ENCODE measurements around a stretch of chr3.

DNA sequence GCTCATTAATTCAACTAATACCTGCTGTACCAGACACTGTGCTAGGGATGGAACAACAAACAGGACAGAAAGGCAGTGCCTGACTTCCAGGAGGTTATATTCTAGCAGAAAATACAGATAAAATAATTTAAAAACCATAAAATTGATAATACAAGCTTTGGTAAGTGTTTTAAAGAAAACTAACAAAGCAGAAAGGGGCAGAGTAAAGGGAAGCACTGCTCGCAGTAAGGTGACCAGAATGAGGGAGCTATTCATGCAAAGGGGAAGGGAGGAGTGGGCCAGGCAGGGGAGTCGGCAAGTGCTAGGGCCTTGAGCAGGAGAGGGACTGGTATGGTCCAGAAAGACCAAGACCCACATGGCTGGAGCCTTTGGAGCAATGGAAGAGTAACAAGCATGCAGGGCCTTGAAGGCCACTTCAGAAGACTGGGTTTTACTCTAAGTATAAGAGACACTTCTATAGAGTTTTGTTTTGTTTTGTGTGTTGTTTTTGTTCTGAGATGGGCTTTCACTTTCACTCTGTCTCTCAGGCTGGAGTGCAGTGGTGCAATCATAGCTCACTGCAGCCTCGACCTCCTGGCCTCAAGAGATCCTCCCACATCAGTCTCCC is 41.9 kb downstream of the BFSP2 start:
- PRO-cap: no peak
- RAMPAGE, long total RNA, 3 experiments: no peak in any of the 3 experiments

GRCh38 chr3:133472333-133472748 is 72.5 kb downstream of the BFSP2 start:
- PRO-cap: unidirectional peak, plus-strand start at chr3:133472517
- RAMPAGE, long total RNA, 3 experiments: no peak in any of the 3 experiments

- PRO-cap: no peak
- RAMPAGE, long total RNA, 3 experiments: no peak in any of the 3 experiments
Measured at GRCh38 chr3:133662285-133662781, 592 bp upstream of the TOPBP1 start.

GRCh38 chr3:133675912-133676179 is 14.1 kb upstream of the TOPBP1 start:
- PRO-cap: no peak
- RAMPAGE, long total RNA, 3 experiments: no peak in any of the 3 experiments

- PRO-cap: no peak
- RAMPAGE, long total RNA, 3 experiments: no peak in any of the 3 experiments
Measured at GRCh38 chr3:133824298-133824933, 18.8 kb downstream of the SRPRB start.

GRCh38 chr3:133927435-133928113 is 31.9 kb upstream of the RAB6B start:
- PRO-cap: no peak
- RAMPAGE, long total RNA, 3 experiments: no peak in any of the 3 experiments

DNA sequence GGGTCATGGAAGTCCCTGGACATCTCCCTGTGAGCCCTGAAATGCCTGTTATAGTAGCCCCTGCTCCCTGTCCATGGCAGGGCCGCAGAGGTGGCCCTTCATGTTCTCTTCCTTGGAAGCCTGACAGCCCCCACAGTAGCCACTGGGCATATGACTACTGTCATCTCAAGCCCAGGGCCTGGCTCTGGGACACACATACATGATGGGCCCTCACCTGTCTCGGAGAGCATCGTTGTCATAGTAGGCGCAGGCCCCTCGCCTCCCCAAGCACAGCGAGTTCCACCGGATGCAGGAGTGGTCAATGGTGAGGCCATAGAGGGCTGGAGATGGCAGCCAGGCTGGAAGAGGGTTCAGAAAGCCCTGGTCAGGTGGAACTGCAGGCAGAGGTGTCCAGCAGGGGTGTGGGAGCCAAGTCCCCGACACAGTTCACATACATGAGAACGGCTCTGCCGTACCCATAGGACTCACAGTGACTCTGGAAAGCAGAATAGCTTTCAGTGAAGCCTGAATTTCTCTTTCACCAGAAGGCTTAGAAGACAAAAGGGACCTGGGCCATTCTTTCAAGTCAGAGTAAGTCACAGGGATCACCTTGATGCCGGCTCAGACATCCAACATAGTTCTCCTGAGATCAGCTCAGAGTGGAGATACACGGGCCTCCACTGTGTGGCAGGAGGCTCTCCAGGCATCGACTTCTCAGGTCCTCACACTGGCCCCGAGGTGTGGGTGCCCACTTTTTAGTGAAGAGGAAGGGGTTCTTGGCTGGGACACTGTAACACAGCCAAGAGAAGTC is 40.1 kb upstream of the RAB6B start:
- PRO-cap: no peak
- RAMPAGE, long total RNA, 3 experiments: no peak in any of the 3 experiments

DNA sequence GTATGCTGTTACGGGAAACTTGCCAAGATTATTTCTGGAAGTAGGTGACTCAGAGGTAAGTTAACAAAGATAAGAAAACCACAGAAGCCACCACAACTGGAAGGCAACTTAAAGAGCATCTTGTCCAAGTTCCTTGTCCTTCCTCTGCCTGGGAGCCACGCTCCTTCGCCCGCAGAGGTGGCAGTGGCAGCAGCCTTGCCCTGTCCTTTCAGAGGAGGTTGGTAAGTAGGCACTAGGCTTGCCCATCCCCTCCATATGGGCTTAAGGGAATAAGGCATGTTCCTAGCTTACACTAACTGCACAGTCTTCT is 47.9 kb upstream of the RAB6B start:
- PRO-cap: no peak
- RAMPAGE, long total RNA, 3 experiments: no peak in any of the 3 experiments

GRCh38 chr3:133968202-133969121 is 61.3 kb downstream of the SLCO2A1 start:
- PRO-cap: no peak
- RAMPAGE, long total RNA, 3 experiments: no peak in any of the 3 experiments

GRCh38 chr3:134027376-134028117 is 2.2 kb downstream of the SLCO2A1 start:
- PRO-cap: no peak
- RAMPAGE, long total RNA, 3 experiments: no peak in any of the 3 experiments

DNA sequence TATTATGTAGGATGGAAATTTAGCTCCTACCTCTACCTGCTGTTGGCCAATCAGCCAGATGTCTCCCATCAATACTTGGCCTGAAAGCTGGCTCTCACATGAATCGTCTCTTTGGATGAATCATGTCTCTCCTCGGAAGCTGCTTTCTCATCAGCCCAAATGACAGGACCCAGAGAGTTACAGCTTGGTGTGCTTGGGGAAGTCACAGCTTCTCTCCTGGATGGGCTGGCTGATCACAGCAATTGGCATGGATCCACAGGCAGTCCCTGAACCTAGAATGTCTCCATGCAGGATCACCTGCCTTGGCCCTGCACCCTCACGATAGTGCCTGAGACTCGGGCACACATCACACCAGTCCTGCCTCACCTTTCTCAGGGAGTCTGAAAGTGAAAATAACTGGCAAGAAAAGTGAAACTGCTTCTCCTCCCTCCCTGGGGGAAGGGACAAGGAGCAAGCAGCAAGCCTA is 27.7 kb upstream of the SLCO2A1 start:
- PRO-cap: no peak
- RAMPAGE, long total RNA, 3 experiments: no peak in any of the 3 experiments

DNA sequence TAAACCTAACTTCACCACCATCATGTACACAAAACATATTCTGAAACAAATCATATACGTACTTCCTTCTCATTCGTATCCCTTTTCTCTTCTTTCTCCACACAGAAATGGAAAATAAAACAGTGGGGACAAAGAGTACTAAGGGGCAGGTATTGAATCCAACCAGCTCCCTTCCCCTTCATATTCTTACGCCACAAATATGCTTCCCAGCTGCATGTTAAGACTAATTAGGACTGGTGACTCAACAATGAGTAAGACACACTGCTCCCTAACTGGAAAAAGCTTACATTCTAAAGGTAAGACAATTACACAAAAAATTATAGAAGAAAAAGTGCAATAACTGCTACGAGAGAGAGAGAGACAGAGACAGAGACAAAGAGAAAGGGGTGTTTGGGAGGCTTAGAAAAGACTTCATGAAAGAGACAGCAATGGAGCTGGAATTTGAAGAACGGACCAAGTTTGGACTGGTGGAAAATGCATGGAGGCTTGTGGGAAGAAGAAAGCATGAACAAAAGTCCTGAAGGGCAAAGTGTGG is 49.4 kb downstream of the RYK start:
- PRO-cap: no peak
- RAMPAGE, long total RNA, 3 experiments: no peak in any of the 3 experiments

- PRO-cap: no peak
- RAMPAGE, long total RNA, 3 experiments: no peak in any of the 3 experiments
Measured at GRCh38 chr3:134406178-134406522, 31.9 kb upstream of the AMOTL2 start.

GRCh38 chr3:134809781-134810890 is 15.1 kb downstream of the EPHB1 start:
- PRO-cap: no peak
- RAMPAGE, long total RNA, 3 experiments: no peak in any of the 3 experiments

DNA sequence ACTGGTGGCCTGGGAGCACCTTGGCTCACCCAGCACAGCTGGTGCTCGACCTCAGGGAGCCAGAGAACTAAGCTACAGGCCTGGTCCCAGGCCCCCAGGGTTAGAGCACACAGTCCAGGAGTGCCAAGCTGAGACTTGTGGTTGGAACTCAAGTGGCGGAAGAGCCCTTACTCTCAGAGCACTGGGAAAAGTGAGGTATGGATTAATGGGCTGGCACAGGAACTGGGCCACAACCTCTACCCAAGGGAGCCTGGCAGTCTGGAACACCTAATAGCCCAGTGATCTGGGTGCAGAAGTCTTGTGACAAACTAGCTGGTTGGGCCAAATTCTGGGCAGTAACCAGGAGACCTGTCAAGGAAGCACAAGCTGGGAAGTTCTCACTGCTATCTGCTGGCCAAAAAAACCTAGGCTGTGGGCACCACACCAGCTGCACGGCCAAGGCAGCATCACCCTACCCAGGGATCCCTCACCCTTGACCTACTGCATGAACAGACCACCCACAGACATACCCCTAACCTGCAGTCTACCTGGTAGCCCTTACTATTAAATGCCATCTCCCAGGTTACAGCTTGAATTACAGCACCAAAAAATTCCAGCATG is 79.8 kb downstream of the PPP2R3A start:
- PRO-cap: no peak
- RAMPAGE, long total RNA, 3 experiments: no peak in any of the 3 experiments

- PRO-cap: no peak
- RAMPAGE, long total RNA, 3 experiments: no peak in any of the 3 experiments
Measured at GRCh38 chr3:136126906-136127592, 69.1 kb downstream of the MSL2 start.

DNA sequence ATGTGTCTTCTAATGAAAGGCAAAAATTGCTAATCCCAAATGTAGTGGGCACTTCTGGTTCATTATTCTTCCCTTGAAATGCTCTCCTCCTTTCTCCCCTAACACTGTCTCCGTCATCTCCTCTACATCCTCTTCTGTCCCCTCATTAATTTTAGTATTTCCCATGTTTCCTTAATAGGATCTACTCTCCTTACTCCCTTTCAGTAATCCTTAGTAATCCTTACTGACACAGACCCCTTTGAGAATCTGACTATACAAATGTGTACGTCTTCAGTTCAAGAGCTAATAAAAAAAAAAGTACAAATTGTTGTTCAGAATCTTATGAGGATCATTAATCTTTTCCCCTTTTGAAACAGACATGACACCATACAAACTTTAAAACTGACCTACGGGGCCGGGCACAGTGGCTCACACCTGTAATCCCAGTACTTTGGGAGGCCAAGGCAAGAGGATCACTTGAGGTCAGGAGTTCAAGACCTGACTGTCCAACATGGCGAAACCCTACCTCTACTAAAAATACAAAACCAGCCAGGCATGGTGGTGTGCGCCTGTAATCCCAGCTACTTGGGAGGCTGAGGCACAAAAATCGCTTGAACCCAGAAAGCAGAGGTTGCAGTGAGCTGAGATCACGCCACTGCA is 23.5 kb downstream of the MSL2 start:
- PRO-cap: no peak
- RAMPAGE, long total RNA, 3 experiments: no peak in any of the 3 experiments

GRCh38 chr3:136434796-136435183 is 184.7 kb downstream of the PCCB start:
- PRO-cap: no peak
- RAMPAGE, long total RNA, 3 experiments: no peak in any of the 3 experiments

DNA sequence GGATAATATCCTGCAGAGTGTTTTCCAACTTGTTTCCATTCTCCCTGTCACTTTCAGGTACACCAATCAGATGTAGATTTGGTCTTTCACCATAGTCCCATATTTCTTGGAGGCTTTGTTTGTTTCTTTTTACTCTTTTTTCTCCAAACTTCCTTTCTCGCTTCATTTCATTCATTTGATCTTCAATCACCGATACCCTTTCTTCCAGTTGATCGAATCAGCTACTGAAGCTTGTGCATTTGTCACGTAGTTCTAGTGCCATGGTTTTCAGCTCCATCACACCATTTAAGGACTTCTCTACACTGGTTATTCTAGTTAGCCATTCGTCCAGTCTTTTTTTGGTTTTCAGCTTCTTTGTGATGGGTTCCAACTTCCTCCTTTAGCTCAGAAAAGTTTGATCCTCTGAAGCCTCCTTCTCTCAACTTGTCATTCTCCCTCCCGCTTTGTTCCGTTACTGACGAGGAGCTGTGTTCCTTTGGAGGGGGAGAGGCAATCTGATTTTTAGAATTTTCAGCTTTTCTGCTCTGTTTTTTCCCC is 224.9 kb downstream of the STAG1 start:
- PRO-cap: no peak
- RAMPAGE, long total RNA, 3 experiments: no peak in any of the 3 experiments

DNA sequence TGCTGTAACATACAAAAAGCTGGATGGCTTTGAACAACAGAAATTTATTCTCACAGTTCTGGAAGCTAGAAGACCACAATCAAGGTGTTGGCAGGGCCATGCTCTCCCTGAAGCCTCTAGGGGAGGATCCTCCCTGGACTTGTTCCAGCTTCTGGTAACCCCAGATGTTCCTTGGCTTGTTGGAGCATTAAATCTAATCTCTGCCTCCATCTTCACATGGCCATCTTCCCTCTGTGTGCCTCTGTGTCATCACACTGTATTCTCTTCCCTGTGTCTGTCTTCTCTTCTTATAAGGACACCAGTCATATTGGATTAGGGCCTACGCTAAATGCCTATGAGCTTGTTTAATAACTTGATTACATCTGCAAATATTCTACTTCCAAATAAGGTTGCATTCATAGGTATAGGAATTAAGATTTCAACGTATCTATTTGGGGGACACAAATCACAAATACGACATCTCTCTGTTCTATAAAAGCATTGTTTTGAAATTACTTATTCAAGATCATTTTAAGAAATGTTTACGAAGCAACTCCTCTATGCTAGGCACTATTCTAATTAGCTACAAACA is 109.4 kb downstream of the STAG1 start:
- PRO-cap: no peak
- RAMPAGE, long total RNA, 3 experiments: no peak in any of the 3 experiments